Choroid plexus epithelial cell (primary cell): ENCODE measurements around the genes BCAS2 and DENND2C.

- RRBS, result no CpG with 5 or more reads among the region's 1 CpG
Measured at GRCh38 chr1:113416435-113416755, 26.1 kb downstream of the MAGI3 start.

GRCh38 chr1:113505477-113506120 is 115.3 kb downstream of the MAGI3 start:
- RRBS, result no CpG with 5 or more reads among the region's 2 CpGs

DNA sequence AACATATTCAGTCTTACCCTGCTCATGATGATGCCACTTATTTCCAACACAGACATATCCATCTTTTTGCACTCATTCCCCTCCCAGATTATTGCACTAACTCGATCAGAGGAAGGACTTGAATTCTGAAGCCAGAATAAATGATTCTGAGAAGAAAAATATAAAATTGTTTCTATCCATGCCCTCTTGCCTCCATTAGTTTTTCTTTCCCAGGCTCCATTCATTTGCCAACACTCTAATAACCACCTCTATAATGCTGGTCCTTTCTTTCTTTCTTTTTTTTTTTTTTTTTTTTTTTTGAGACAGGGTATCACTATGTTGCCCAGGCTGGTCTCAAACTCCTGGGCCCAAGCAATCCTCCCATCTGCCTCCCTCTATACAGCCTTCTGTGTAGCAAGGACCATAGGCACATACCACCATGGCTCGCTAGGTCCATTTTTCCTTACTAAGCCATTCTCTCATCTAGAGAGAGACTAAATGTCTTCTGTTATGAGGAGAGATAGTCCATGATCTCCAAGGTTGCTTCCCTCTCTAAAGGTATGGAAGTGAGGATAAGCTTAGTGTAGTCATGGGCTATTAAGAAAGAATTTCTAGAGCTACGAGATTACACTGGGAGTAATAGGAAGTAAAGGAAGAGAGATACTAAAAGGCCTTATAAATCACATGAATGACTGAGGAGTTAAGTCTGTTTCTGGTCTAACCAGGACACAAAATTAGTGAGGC is 52.5 kb downstream of the PHTF1 start:
- RRBS, result no CpG with 5 or more reads among the region's 3 CpGs

- RRBS, result no CpG with 5 or more reads among the region's 5 CpGs
Measured at GRCh38 chr1:113869610-113869991, 17.8 kb downstream of the BCL2L15 start.

DNA sequence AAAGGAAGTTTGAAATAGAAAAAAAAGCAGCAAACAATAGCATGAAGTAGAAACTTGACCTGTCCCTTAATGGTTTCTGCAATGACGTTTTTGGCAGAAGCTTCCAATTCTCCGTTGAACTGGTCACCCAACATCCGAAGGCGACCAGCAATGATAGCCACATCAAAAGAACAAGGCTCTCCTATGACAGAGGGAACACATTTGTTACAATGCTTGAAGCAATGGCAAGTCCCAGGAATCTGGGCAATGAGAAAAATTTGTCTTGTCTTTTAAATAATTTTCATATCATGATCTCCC is 955 bp downstream of the BCL2L15 start:
- RRBS, result no CpG with 5 or more reads among the region's 4 CpGs

DNA sequence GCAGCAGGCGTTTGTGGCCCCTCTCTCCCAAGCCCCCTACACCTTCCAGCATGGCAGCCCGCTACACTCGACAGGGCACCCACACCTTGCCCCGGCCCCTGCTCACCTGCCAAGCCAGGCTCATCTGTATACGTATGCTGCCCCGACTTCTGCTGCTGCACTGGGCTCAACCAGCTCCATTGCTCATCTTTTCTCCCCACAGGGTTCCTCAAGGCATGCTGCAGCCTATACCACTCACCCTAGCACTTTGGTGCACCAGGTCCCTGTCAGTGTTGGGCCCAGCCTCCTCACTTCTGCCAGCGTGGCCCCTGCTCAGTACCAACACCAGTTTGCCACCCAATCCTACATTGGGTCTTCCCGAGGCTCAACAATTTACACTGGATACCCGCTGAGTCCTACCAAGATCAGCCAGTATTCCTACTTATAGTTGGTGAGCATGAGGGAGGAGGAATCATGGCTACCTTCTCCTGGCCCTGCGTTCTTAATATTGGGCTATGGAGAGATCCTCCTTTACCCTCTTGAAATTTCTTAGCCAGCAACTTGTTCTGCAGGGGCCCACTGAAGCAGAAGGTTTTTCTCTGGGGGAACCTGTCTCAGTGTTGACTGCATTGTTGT is 6.1 kb upstream of the OLFML3 start:
- RRBS, result no CpG with 5 or more reads among the region's 10 CpGs

DNA sequence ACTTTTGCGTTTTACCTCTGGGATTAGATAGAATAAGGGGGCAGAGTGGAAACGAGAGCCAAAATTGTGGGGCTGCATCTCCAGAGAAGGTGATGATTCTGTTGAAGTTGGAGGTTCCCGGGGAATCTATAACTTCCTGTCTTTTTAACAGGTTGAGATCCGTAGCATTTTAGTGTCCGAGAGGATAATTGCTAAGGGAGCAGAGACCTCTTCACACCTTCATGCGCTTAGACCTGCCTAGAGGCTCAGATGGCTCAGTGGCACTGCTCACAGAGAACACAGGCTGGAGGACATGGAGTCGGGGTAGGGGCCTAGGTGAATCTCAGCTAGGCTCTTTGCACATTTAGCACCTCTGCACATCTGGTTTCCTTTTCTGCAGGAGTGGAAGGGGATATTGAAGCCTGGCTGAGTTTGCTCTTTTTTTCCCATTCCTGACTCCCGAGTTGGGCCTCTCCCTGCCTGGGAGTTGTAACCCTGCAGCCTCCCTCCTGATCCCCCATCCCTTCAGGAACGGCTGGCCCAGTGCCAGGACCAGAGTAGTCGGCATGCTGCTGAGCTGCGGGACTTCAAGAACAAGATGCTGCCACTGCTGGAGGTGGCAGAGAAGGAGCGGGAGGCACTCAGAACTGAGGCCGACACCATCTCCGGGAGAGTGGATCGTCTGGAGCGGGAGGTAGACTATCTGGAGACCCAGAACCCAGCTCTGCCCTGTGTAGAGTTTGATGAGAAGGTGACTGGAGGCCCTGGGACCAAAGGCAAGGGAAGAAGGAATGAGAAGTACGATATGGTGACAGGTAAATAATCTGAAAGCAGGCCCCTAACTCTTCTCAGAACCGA is 768 bp downstream of the OLFML3 start:
- RRBS, result no CpG with 5 or more reads among the region's 18 CpGs

DNA sequence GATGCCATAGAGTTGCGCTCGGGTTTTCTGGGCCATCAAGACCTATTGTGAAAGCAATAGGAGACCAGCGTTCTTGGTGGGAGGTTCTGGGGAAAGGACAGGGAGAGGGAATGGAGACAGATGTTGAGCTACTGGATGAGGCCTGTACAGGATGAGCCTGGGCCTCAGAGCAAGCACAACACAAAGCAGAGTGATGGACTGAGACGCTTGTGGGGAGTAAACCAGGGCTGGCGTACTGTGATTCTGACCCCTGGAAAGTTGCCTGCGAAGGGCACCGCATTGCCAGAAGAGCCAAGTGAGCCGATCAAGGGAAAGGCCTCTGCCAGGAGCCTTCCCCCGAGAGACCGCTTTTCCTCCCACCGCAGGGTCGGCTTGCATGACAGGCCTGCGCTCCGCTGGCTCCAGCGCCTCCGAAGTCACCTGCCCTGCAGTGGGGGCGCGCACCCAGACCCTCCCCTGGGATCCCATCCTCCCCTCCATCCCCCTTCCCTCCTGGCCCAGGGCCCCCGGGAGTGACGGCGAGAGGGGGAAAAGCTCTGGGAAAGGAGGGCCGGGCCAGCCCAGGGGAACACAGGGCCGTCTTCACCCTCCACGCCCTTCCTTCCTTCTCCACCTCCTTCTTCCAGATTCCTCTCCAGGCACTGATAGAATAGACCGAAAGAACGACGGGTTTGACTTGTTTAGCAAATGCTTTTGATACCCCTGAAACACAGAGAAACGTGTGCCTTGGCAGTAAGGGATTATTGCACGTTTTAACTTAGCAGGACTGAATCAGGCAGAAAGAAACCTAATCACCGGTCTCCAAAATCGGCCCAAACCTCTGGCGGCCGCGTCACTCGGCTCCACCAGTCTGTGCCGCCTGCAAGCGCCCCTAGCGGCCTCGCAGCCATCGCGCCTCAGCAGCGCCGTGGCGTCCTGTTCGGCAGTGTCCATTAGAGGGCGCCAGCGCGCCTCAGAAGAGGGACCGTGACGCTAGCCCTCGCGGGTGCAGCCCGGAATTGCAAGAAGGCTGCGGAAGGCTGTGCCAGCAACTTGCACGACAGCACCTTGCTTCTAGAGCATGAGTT is 164.9 kb downstream of the TRIM33 start:
- RRBS, result 6% methylated on average over 3 of the region's 55 CpGs

GRCh38 chr1:114399164-114399678 is 111.8 kb downstream of the TRIM33 start:
- RRBS, result no CpG with 5 or more reads among the region's 5 CpGs

- RRBS, result no CpG with 5 or more reads among the region's 6 CpGs
Measured at GRCh38 chr1:114424521-114425157, 86.4 kb downstream of the TRIM33 start.

DNA sequence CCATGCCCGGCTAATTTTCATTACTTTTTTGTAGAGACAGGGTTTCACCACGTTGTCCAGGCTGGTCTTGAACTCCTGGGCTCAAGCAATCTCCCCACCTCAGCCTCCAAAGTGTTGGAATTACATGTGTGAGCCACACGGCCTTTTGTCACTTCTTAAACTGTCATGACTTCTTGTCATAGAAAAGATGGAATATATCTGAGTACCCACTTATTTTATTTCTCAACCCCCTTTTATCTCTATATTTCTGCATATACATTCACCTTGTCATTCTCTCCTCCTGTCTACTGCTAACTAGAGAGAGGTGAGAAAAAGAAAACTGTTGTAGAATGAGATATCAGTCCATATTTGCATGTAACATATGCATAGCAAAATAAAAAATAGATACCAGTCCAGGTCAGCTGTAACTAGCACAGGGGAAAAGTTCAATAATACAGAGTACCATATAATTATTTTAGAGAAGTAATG is 9.9 kb downstream of the BCAS2 start:
- RRBS, result no CpG with 5 or more reads among the region's 3 CpGs

GRCh38 chr1:114581277-114582309 is at the start of gene BCAS2:
Gene BCAS2, minus strand, starts transcription at chr1:114581615.
- RRBS, result 1% methylated on average over 7 of the region's 42 CpGs

- RRBS, result under 1% methylated on average over 15 of the region's 72 CpGs
Measured at GRCh38 chr1:114669559-114670346, at the start of gene DENND2C. Gene DENND2C, minus strand, starts transcription at chr1:114670049.

DNA sequence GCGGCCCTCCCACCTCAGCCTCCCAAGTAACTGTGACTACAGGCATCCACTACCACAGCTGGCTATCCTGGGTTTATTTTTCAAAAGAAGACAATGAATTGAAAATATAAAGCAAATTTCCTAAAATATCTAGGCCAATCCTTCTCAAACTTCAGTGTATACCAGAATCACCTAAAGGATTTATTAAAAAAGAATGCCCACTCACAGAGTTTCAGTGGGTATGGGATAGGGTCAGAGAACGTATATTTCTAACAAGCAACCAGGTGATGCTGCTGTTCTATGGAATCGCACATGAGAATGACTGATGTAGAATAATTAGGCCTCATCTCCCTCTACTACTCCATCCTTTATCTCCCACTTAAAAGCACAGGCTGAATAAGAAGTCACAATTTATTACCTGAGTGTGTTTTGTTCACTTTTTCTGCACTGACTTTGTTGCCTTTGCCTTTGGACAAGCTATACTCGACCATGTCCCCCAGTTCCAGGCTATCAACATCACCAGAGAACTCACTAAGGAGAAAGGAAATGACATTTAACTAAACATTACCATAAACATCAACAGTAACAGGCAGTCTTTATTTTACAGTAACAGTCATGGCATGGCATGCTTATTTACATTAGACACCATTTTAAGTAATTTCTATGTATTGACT is 8.4 kb upstream of the NRAS start:
- RRBS, result no CpG with 5 or more reads among the region's 4 CpGs

- RRBS, result no CpG with 5 or more reads among the region's 2 CpGs
Measured at GRCh38 chr1:114758459-114758829, 660 bp upstream of the CSDE1 start.

DNA sequence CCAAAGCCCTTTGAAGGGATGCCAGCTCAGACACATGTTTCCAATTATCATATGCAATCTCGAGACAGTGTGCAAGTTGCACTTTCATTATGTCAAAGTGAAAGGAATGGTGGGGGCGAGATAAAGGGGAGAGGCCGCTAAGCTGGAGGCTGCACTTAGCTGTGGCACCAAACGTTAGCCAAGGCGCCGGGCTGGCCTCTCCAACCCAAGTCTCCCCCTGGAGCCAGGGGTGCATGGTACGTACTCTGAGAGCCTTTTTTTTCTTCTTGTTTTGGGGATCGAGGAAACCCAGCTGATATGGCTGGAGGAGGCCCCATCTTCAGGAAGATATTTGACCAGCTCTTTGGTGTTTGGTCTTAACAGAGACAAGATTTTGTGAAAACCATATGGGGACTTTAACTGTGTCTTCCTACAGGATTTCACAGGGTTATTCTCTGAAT is 57.9 kb downstream of the NGF start:
- RRBS, result no CpG with 5 or more reads among the region's 8 CpGs

GRCh38 chr1:115364562-115365231 is 26.6 kb upstream of the NGF start:
- RRBS, result no CpG with 5 or more reads among the region's 4 CpGs

- RRBS, result no CpG with 5 or more reads among the region's 10 CpGs
Measured at GRCh38 chr1:115545632-115546652, 95.8 kb upstream of the VANGL1 start.

- RRBS, result no CpG with 5 or more reads among the region's 5 CpGs
Measured at GRCh38 chr1:115714342-115715255, 53.9 kb downstream of the CASQ2 start.

DNA sequence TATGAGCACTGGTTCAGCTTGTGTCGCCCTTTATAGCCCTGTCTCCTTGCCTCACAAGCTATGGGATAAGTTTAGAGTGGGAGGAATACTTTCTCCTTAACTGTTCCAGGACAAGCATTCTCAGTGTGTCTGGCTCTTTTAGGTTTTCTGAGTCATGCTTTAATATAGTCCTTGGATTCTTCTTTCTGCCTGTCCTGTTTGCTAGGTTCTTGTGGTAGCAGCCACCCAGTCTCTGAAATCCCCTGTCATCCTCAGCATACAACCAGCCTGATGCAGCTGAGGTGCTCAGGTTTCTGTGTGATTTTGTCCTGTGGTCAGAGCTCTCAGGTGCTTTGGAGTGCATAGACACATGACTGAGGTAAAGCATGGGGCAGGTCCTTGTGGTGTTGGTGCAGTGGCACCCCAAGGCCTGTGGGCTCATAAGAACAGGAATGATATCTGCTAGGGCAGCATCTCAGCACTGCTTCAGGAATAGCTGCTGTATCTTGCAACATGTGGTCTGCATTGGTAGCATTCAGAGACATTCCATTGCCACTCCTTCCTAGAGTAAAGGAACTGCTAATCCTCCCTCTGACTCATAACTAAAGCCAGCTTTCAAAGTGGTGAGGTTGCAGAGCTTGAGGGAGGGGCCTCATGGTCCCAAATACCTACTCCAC is 14.2 kb upstream of the CASQ2 start:
- RRBS, result no CpG with 5 or more reads among the region's 1 CpG